PC-3 (cell line): Measurements from ENCODE around the gene NELL1.

- RAMPAGE, long total RNA: no peak
Observed at GRCh38 chr11:18775921-18776292, 15.7 kb downstream of the PTPN5 start.

DNA sequence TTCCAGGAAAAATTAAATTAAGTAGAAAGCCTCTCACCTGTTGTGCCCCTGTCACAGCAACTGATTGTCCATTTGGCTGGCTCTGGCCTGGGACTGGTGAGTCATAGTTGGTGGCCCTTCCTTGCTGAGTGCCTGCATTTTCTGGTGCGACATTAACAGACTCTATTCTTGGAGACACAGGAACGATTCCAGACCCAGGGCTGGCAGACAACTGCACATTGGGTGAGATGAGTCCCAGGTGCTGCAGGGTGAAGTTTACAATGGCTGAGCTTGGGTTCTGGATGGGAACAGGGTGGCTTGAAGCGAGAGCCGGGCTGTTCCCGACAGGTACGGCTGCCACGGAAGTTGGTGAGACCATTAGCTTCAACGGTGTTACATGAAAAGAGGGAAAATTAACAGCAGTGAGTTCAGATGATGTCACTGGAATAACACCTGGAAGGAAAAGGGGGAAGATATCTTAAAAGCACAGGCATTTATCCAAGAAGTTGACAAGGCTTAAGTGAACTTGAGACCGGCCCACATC, 15.5 kb downstream of the E2F8 start:
- RAMPAGE, long total RNA: no peak

DNA sequence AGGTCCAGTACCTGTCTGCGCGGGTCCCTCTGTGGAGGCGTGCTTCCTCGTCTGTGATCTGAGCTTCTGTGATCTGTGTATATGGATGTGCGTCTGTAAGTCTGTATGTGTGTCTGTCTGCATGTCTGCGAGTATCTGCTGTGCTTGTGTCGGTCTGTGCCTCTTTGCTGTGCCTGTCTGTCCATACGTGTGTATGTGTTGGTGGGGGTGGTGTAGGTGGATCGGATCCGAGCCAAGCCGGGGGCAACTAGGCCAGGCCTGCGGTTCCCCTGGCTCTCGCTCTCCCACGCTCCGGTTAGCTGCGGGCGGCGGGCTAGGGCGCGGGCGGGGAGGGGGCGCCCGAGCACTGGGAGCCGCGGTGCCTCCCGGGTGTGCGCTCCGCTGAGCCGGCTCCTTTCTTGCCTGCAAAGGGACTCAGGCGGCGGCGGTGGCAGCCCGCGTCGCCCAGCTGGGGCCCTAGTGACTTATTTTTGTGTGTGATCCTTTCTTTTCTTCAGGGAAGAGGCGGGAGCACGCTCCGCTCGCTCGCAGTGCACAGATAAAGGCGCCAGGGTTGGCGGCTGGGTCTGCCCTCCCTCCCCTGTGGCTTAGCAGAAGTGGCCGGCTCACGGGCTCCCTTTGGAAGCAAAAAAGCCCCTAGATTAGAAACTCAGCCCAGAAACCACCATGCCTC, 105.5 kb upstream of the E2F8 start:
- RAMPAGE, long total RNA: no peak

DNA sequence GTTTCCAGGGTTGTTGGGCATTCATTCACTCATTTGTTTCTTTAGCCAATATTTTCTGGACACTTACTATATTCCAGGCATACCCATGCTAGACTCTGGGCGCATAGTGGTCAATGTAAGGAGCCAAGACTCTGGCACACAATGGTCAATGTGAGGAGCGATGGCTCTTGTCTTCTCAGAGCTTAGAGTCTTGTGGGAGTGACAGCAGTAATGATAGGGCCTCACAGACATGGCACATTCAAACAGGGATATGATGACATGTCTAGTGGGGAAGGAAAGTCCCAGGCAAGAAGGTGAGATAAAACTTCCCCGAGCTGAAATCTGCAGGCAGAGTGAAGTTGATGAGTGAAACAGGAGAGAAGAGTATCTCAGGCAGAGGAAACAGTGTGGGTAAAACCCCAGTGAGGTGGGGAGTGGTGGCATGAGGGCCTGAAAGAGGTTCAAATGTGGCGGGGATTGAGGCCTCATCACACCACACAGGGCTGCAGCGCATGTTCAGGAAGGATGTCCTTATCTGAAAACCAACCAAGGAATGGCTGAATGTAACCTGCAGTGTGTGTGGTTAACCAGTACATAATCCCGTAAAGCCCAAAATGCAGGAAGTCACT, 153.7 kb upstream of the E2F8 start:
- RAMPAGE, long total RNA: no peak

GRCh38 chr11:19459367-19459934, 218.7 kb upstream of the E2F8 start:
- RAMPAGE, long total RNA: no peak

DNA sequence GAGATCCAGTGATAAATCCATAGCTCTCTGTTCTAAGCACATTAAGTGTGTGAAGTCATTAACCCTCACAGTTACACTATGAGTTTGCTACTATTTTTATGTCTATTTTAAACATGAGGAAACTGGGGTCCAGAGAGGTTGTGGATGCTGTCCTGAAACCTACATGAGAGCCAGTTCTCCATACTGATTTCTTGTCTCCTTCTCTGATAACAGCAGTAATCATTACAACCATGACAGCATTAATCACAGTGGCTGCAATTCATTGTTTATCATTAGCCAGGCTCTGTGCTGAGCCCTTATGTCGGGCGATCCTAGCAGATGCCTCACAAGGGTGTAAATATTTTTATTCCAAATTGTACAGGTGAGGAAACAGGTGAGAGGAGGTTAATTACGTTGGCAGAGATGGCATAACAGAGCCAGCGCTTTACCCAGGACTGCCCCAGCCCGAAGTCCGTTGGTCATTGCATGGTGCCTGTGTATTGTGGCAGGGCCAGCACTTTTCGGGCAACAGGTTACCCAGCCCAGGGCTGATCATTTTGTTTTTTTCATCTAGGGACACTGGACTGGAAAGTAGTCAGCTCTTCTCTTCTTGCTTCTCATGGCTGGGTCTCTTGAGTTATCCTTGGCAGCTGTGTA, 202.3 kb upstream of the NAV2 start:
- RAMPAGE, long total RNA: no peak

DNA sequence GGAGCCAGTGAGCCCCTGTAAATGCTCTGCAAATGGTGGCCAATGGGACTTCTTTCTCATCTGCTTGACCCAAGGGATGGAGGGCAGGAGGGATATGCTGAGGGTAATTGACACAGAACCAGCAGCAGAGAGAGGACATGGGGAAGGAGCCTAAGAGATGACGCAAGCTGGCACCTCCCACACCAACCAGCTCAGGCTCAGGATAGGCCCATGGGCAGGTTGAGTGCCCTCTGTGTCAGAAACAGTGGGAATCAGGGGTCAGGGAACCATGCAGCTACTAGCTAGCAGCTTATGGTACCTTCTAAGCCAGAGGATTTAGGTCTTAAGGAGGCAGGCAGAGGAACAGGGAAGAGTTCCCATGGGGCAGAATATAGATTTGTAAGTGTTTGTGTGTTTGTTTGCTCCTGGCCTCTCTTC, 40.1 kb upstream of the NAV2 start:
- RAMPAGE, long total RNA: no peak

- RAMPAGE, long total RNA: no peak
Observed at GRCh38 chr11:19760660-19761586, 48.3 kb downstream of the NAV2 start.

GRCh38 chr11:19777311-19778210, 64.9 kb downstream of the NAV2 start:
- RAMPAGE, long total RNA: no peak

DNA sequence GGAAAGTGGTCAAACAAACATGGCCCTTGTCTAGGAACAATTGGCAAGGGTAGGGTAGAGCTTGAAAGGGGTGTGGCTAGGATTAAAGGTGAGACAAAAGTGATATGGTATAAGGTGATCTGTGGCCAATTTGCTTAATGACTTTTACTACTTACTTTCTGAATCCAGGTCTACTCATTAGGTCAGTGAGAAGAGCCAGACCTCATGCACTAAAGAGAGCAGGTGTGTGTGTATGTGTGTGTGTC, 91.2 kb downstream of the NAV2 start:
- RAMPAGE, long total RNA: no peak

- RAMPAGE, long total RNA: no peak
Observed at GRCh38 chr11:19930930-19932340, 218.8 kb downstream of the NAV2 start.

- RAMPAGE, long total RNA: no peak
Observed at GRCh38 chr11:19976451-19977018, 183.7 kb downstream of the DBX1 start.

GRCh38 chr11:20022668-20023475, 137.4 kb downstream of the DBX1 start:
- RAMPAGE, long total RNA: no peak

DNA sequence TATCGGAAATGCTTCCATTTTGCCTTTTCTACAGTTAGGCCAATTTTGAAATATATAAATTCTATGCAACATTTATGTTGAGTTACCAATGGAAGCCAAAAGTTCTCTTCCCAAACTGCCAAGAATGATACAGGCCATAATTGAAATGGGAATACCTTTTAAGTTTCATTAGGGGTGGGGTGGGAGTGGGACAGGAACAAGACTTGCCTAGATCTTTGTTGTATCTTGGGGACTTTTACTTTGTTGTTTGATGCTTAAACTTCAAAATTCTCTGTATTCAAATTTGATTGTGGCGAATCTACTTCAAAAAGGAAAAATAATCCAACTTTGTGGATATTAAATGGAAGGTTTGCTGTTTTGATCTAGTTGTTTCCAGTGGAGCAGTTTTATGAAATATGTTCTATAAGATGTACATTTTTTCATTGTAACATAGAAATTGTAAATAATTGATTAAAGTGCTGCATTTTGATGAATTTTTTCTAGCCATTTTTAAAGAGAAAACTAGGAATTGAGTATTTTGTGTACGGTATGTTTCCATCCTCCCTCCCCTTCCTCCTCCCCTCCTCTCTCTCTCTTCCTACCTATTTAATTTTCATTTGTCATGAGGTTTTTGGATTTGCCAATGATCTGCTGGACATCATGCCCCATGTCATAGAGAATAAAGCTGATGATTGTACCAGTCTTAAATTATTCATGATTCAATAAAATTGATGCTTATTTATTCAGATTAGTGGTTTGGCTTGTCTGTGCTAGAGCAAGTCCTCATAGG, 39.2 kb downstream of the DBX1 start:
- RAMPAGE, long total RNA: no peak

DNA sequence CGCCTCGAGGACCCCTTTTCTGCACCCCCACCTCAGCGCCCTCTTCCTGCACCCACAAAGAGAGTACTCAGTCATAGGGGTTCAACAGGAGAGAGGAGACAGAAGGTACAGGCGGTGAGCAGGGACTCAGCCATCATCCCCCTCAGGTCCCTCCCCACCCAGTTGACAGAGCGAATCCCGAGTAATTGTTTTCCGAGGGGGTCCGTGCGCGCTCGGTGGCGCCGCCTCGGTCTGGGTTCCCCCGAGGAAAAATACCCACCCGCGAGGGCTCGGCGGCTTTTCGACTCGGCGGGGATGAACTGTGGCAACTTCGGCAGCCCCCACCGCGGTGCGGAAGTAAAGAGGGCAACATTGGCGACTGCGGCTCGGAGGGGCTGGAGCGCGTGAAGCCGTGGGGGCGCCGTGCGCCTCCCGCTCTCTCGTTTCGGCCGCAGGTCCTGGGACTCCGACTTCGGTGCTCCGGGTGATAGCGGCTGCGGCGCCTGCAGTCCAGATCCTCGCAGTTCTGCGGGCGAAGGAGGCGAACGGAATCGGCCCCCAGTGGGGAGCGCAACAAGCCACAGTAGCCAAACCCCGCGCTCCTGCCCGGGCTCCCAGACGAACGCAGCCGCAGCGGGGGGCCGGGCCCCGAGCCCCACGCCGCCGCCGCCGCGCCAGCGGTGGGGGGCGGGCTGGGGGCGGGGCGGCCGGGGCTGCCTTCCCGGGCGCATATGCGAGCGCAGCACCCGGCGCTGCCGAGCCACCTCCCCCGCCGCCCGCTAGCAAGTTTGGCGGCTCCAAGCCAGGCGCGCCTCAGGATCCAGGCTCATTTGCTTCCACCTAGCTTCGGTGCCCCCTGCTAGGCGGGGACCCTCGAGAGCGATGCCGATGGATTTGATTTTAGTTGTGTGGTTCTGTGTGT, at the start of gene NELL1:
Gene NELL1, plus strand, starts transcription at position 724 of the 901 bp plus-strand sequence.
- RAMPAGE, long total RNA: no peak

DNA sequence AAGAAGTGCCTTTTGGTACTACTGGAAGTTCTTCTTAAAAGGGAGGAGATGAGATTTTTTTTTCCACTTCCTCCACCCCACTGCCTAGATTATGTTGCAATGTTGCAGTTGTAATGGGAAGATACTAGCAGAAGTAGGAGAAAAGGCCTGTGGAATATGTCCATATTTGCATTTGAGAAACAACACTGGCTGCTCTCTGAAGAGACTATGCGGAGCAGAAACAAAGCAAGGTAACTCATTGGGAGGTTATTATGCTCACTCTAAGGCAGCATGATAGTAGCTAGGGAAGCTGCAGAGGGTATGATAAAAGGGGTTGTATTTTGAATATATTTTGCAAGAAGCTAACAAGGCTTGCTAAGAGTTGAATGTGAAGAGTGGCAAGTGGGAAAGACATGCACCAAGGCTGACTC, 280.5 kb upstream of the ANO5 start:
- RAMPAGE, long total RNA: no peak

- RAMPAGE, long total RNA: no peak
Observed at GRCh38 chr11:22677195-22677910, 10.9 kb downstream of the GAS2 start.

GRCh38 chr11:22702869-22703565, 36.6 kb downstream of the GAS2 start:
- RAMPAGE, long total RNA: no peak

DNA sequence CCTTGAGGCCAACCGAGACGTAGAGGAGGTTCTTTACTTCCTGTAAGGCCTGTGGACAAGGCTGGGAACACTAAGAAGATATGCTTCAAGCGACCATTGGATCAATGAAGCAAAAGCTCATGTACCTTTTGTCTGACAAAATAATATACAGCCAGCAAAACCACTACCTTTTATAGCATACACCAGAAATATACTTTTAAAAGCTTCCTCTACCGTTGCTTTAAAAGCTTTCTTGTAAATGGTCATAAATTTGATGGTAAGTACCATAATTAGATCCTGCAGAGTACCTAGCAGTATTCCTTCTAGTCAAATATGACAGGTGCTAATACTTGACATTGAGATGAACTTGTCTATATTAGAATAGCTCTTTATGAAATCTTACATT, 340.5 kb upstream of the ANO3 start:
- RAMPAGE, long total RNA: no peak

GRCh38 chr11:26669092-26669679, 52.7 kb downstream of the SLC5A12 start:
- RAMPAGE, long total RNA: no peak